Rectum (tissue), 1 donor: ENCODE measurements around a stretch of chr2.

DNA sequence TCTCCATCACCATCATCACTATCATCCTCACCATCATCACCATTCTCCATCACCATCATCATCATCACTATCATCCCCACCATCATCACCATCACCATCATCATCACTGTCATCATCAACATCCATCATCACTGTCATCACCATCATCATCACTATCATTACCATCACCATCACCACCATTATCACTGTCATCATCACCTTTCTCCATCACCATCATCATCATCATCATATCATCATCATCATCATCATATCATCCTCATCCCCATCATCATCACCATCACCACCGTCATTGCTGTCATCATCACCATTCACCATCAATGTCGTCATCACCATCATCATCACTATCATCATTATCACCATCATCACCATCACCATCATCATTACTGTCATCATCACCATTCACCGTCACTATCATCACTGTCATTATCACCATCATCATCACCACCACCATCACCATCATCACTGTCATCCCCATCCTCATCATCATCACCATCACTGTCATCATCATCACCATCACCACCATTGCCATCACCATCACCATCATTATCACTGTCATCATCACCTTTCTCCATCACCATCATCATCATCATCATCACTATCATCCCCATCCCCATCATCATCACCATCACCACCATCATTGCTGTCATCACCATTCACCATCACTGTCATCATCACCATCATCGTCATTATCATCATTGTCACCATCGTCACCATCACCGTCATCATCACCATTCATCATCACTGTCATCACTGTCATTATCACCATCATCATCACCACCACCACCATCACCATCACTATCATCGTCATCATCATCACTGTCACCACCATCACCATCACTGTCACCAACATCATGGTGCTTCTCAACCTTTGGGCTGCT, 9.6 kb downstream of the HPCAL1 start:
- PRO-cap: no peak

- PRO-cap: unidirectional peak, minus-strand start at chr2:10332271
Measured at GRCh38 chr2:10331642-10332792, 29.3 kb downstream of the HPCAL1 start.

DNA sequence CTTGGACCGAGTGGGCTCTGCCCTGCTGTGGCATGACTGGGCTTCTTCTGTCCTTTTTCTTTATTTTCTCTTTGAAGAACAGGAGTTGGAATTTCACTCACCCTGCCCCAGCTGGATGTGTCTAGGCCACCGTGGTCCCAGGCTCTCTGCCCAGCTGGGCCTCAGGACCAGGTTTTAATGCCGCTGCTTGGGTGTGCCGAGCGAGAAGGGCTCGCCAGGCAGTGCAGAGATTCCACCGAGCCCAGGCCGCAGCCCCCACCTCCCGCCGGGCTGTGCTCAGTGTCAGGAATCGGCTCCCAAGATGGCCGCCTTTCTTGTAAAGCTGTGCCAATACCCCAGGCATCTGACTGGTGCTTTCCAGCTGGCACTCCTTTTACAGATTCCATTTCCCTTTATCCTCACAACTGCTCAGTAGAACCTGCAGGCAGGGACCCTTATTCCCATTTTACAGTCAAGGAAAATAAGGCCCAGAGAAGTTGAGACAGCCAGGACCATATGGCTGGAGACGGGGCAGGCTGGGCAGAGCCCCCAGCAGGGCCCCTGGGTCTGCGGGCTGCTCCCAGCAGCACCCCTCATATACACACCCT, 43.4 kb downstream of the ODC1 start:
- PRO-cap: unidirectional peak, minus-strand start at position 253 of the sequence

DNA sequence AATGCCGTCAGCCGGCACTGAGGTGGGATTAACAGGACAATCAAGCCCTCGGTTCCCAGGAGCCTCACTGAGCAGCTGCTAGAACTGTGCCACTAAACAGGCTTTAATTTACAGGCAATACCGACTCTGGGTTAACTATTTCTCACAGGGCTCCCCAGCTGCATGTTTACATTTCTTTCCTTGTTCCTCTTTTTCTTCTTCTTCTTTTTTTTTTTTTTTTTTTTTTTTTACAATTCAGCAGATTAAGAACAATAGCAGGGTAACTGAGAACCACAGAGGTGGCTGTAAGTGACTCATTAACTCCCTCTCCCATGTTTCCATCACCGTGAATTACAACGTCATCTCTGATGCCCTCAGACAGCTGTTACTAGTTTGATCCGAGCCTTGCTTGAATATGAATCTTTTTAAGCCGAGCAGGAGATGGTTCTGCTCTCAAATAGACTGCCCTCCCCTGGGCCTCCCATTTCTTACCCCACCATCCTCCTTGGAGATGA, 37.8 kb downstream of the ODC1 start:
- PRO-cap: bidirectional peak, plus-strand start at position 395 of the sequence, minus-strand start at position 69 of the sequence

DNA sequence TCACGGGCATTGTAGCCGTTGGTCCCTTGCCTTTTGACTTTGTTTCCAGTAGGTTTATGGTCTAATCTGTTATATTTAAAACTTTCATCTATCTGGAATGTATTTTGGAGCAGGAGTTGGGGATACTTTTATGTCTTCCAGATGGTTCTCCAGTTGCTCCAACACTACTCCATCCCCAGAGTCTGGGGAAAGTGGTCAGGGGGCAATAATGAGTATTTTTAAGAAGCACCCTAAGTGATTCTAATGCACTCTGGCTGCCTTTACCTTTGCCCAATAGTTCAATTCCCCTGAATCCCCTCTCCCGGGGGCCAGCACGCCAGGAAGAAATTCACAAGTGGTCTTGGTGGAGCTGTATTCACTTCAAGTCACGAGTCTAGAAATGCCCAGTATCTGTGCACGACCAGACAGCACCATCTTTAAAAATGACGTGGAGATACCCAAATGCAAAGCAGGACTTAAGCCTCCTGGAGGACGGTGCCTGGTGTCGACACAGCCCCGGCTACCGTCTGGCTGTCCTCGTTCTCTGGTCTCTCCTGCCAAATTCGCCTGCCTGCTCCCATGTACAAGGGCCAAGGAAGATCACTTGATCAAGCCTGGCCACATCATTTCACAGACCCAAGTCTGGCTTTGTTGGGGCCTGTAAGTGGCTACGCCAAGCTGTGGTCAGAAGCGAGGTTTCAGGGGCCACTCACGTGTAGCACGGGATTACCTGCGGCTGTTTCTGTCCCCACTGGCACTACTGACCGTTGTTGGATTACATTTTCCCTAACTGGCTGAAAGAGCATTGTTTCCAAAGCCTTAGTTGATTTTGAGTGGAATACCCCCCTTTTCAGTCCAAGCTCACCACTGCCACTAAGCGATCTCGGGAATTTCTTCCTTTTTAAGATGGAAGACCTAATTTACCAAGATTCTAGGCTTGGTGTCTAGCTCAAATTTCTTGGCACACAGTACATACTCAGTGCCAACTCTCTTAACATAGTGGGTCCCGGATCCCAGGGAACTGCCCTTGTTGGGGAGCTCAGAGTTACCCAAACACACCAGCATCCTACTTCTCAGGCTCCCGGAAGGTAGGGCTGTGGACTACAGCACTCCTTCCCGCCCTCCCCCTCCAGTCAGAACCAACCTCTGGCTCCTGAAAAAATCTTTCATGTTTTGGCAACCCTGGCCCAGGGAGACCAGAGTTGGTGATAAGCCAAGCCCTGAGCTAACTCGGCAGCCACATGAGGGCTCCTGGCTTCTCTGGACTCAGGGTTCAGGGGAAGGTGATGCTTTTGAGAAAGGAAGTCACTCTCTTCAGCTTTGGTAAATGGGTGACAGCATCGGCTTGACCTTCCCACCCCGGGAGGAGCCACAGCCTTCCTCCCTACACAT, 9.3 kb downstream of the ODC1 start:
- PRO-cap: no peak

GRCh38 chr2:10446595-10447342, 1.4 kb downstream of the ODC1 start:
- PRO-cap: no peak

DNA sequence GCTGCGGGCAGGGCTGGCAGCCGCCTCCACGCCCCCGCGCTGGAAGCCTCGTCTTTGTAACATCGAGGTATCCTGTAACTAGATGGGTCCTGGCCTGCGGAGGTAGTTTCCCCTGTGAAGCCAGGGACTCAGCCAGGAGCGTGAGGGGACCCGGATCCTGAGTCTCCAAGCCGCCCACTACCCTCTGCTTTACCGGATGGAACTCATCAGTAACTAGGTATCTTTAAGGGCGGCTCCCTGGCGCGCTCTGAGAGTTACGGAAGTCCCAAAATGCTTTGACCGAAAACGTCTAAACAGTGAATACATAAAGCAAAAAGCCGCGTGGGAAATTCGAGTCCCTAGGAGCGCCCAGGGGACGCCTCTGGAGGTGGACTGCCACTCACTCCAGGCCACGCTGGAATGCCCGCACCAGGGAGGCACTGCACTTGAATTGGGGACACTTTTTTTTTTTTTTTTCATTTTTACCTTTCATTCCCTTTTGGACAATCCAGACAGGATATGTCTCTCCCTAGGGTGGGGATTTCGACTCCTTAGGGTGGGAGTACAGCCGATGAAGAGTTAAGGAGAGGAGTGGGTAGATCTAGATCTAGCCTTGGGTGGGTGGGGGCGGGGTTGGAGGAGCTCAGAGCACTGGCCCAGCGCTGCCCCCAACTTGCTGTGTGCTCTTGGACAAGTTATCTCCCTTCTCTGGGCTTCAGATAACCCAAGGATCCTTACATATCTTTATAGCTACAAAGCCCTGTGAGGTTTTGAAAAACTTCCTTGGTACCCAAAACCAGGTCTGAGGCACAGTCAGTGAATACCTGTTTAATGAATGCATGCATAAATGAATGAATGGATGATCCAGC, 1.1 kb upstream of the ODC1 start:
- PRO-cap: bidirectional peak, plus-strand start at position 387 of the sequence, minus-strand start at position 388 of the sequence

DNA sequence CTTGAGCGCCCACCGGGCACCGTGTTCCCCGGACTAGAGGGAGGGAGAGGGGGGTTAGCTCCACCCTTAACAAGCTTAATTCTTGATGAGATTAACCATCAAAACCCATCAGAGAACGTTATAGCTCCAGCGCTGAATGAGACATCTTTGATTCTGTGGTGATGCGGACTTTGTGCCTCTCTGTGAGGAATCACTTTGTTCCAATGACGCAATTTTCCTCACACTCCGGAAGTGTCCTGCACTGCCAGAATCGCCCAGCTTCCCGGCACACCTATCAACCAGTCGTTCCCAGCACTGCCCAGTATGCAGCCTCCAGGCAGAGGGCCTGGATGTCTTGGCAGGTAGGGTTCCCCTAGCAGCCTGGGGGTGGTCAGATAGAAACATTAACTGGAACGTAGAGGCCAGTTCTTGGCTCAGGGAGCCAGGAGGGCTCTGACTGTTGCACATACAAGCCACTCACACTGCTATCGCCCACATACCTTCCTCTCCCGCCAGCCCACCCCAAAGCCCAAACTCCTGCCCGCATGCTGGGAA, 1.9 kb upstream of the ODC1 start:
- PRO-cap: bidirectional peak, plus-strand start at position 241 of the sequence, minus-strand start at position 155 of the sequence

DNA sequence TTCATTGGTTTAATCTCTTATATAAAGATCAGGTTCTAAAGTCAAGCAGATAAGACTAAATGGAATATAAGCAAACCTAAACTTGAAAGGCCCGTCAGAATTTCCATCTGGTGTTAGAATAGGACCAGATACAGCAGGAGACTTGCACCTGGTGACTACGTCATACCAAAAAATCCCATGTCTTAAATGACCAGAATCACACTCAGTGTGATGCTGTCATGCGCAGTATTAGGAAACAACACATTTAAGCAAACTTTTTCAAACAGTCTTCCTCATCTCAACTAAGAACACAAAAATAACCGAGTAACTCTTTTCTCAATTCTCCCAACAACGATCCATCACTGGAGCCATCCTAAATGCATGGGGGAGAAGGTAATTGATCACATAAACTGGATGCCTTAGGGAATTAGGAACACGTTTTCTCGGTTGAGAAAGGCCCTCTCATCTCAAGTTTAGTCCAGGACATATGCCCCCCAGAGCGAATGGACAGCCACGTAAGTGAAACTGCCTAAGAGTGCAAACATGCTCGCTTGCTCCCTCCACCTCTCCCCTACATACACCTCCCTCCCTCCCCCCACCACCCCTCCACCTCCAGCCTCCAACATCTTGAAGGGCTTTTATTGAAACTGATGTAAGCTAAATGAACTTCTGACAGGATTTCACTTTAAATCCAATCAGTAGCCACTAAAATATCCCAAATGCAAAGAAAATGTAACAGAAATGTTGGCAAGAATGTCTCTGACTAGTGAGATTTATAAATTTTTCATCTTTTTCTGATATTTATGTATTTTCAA, 61.0 kb downstream of the NOL10 start:
- PRO-cap: no peak

DNA sequence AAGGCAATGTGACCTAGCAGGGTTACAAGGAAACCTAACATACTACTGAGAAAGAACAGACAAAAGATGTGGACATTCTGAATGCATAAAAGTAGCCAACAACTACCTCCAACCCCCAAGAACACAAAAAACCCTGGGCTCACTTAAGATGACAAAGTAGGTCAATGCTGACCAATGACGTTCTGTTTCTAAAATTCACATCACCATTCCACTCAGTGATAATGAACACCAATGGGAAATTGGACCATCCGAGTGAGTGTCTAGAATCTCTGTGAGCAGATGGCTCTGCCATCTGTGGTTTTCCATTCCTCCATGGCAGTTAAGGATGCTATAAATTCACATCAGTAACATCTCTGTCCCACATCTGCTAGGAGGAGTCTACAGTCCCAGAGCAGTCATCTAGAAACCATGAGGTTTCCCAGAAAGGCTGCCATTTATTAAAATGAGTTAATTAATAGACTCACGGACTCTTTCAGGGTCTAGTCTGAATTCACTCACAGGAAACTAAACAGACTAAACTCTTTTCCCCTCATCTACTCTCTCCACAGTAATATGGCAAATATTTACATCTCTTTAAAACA, 1.8 kb downstream of the PDIA6 start:
- PRO-cap: no peak

DNA sequence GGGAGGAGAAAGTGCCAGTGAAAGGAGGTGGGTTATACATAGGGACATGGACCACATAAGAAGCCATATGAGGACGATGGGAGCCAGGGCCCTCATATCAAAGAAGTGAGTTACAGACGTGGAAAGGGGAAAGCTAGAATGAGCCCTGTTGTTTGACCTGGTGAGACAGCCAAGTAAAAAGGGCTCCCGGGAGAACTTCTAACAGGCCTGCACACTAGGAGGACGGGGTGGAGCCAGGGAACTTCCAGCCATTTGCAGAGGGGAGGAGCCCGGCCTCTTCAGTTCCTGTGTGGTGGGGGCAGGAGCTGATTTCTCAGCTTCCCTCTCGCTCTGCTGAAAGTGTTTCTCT, 61.7 kb upstream of the C2orf50 start:
- PRO-cap: unidirectional peak, plus-strand start at position 281 of the sequence

DNA sequence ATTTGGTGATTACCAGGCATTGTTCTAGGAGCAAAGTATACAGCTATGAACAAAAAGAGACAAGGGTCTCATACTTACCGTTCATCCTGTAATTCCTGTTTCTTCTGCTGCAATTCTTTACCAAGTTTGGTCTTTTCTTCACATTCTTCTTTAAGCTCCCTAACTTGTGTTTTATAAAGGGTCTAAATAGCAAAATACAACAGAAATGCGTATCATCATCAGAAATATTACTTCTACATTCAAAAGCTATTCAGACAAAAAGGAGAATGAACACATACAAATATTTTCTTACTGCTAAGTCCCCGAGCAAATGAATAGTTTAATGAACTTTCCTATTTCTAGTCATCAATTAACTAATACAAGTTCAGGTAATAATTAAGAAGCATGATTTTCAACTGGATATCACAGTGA, 46.0 kb downstream of the SLC66A3 start:
- PRO-cap: no peak

DNA sequence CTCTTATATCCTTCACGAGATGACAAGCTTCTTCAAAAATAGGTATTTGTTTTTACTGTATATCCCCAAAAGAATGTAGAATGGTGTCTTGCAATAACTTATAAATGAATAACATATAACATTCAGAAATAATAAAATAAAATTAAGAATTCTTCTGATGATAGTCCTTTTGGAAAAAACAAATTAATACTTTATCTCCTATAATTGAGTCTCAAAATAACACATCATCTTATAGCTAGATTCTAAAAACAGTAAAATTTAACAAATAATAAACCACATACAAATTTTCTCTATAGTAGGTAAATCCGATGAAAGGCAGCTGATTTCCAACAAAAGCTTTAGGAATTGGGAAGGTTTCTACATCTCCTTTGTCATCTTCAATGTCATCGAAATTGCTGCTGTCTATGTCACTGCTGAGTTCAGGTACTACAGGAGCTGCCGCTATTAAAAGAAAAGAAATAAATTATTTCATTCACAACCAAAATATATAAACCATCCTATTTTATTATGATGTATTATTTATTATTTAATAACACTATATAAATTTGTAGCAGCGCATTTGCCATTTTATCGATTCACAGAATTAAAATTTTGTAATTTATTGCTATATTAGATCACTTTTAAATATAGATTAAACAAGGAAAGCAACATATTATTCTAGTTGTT, 65.8 kb downstream of the SLC66A3 start:
- PRO-cap: no peak

- PRO-cap: no peak
Measured at GRCh38 chr2:11227207-11227617, 71.9 kb downstream of the SLC66A3 start.

DNA sequence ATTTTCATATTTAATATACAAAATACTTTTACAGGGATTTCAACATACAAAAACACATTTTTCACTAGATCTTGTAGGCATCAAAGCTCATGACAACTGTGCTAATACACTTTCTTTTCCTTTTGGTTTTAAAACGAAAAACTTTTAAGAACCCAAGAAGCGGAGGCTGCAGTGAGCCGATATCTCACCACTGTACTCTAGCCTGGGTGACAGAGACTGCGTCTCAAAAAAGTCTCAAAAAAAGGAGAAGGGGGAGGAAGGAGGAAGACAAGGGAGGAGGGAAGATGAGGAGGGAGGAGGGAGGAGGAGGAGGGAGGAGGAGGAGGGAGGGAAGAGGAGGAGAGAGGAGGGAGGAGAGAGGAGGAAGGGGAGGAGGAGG, 14.0 kb downstream of the ROCK2 start:
- PRO-cap: no peak

GRCh38 chr2:11398668-11399093, 54.2 kb upstream of the ROCK2 start:
- PRO-cap: unidirectional peak, minus-strand start at chr2:11398848

GRCh38 chr2:11405860-11406619, 59.9 kb downstream of the E2F6 start:
- PRO-cap: no peak

- PRO-cap: no peak
Measured at GRCh38 chr2:11505835-11506108, 28.1 kb upstream of the GREB1 start.

DNA sequence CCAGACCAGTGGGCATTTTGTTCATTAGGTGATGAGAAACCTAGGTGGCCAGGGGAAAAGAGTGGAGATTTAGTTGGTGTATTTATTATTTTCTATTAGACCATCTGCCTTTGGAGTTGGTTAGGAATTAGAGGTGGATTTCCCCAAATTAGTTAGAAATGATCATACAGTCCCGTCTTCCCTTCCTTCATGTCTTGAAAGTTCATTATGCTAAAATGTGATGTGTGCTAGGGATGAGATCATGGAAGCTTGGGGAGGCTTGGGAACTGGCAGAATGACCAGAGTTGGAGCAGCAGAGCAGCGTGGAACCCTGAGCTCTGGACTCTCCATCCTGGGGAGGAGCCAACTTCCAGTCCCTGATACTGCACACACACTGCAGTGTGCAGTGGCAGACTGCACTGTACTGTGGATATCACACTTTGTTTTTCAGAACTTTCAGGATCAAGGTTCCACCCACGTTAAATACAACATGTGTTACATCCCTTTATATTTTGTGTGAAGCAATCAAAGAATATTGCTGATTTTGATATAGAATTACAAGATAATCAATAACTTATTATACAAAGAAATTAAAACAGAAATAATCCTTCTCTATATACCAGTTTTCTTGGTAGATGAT, 27.3 kb upstream of the GREB1 start:
- PRO-cap: no peak

- PRO-cap: bidirectional peak, plus-strand start at chr2:11688544, minus-strand start at chr2:11688446
Measured at GRCh38 chr2:11687827-11688696, 18.1 kb upstream of the NTSR2 start.